ENCODE measurements around a stretch of chr21.

GRCh38 chr21:6111362-6111764 is 4410.0 kb upstream of the TPTE start:
- PRO-cap, 4 experiments = no peak in any of the 4 experiments
- RAMPAGE, long total RNA, 4 experiments = no peak in any of the 4 experiments

DNA sequence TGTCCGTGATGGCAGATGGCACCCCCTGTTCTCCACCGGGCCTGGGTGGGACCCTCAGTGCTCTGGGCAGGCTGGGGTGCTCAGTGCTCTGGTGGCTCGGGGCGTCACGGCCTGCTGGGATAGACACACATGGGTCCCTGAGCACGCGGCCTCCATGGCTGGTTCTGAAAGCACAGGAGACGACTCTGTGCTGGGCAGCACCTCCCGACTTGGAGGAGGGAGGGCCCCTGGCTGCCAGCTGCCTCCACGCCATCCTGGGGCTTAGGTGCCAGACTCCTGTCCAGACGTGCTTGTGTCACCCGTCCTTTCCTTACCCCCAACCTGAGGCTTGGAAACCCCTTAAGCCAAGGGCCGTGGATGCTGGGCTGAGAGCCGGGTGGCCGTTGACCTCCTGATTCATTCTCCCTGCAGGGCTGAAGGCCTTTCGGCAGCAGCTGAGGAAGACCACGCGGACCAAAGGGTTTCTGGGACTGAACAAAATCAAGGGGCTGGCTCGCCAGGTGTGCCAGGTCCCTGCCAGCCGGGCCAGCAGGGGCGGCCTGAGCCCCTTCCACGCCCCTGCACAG is 4401.2 kb upstream of the TPTE start:
- PRO-cap, 4 experiments = no peak in any of the 4 experiments
- RAMPAGE, long total RNA, 4 experiments = no peak in any of the 4 experiments

DNA sequence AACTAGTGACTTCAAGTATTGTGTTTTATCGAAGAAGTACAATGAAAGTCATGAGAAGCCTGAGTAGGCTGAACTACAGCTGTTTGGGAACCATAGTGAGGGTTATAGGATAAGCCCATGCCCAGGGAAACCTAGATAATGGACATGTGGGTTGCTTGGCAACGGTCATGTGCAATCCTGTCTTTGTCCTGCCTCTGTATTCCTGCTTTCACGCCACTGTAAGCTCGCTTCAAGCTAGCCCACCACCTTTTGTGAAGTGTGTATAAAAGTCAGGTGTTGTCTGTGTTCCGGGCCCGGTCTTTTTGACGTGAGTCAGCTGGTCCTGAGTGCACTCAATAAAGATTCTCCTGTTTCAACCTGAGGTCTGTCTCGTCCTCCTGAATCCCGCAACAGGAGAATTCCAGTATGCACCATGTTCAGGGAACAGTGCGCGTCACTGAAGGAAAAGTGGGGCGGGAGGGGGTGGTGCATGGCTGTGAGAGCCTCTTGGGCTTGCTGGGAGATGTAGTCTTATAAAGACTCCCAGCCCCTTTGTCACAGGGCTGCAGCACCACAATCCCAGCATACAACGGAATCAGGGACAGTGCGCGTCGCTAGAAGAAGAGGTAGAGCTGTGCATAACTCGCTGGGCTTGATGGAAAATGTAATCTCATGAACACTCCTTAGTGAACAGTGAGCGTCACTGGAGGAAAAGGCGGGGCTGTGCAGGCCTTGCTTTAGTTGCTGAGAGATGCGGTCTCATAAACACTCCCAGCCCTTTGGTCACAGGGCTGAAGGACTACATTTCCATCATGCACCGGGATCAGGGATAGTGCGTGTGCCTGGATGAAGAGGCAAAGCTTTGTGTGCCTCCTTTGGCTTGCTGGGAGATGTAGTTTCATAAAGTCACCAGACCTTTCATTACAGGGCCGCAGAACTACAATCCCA is 4152.2 kb upstream of the TPTE start:
- PRO-cap, 4 experiments = no peak in any of the 4 experiments
- RAMPAGE, long total RNA, 4 experiments = no peak in any of the 4 experiments

GRCh38 chr21:6369823-6370529 is 4151.4 kb upstream of the TPTE start:
- PRO-cap, 4 experiments = peak in 2 of 4 experiments; most common minus-strand start chr21:6369976 (in 1)
- RAMPAGE, long total RNA, 4 experiments = no peak in any of the 4 experiments

GRCh38 chr21:6468323-6468642 is 4053.1 kb upstream of the TPTE start:
- PRO-cap, 4 experiments = no peak in any of the 4 experiments
- RAMPAGE, long total RNA, 4 experiments = no peak in any of the 4 experiments

DNA sequence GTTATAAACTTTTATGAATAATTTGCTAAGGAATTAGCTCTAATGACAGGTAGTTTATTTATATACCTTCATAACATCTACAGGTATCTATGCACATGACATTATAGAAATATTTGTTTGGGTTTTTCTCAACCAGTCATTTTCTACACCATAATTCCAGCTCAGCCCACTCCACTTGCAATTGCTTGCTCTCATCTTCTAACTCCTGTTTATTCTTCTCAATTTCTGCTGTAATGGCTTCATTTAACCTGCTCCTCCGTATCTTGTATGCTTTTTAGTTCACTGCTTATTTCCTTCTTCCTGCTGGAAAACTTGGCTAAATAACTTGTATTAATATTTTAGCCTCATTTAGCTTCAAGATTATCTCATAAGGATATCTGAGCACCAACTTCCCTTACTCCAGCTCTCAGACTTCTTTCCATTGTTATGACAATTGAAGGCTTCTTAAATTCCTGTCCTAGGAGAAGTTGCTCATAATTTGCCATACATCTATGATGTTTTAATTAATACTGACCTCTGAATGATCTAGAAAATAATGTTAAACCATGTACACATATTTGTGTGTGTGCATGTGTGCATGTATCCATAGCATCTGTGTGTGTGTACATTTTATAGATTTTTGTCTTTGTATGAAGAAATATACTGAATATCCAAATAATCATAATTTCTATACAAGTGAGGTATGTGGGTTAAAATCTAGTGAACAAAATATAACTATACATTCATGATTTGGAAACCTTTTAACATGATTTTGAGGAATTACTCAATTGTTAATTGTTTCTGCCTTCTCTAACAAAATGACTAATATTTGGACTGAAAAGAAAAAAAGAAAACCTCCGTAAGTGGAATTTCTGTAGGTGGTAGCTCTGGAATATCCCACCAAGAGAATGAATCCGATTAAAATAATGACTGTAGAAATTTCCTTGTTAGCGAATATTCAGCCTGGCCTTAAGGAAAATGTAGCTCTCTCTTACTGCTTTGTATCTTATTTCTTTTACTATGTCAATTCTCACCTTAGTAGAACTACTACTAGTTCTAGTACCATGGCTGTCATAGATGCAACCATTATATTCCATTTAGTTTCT is 1524.3 kb upstream of the TPTE start:
- PRO-cap, 4 experiments = no peak in any of the 4 experiments
- RAMPAGE, long total RNA, 4 experiments = no peak in any of the 4 experiments

- PRO-cap, 4 experiments = no peak in any of the 4 experiments
- RAMPAGE, long total RNA, 4 experiments = no peak in any of the 4 experiments
These were observed 799.4 kb upstream of the TPTE start for GRCh38 chr21:9721980-9722393.

GRCh38 chr21:9767618-9768292 is 753.6 kb upstream of the TPTE start:
- PRO-cap, 4 experiments = no peak in any of the 4 experiments
- RAMPAGE, long total RNA, 4 experiments = no peak in any of the 4 experiments

GRCh38 chr21:10119223-10119839 is 402.1 kb upstream of the TPTE start:
- PRO-cap, 4 experiments = no peak in any of the 4 experiments
- RAMPAGE, long total RNA, 4 experiments = no peak in any of the 4 experiments

GRCh38 chr21:14076450-14077169 is 134.1 kb downstream of the LIPI start:
- PRO-cap, 4 experiments = no peak in any of the 4 experiments
- RAMPAGE, long total RNA, 4 experiments = no peak in any of the 4 experiments

DNA sequence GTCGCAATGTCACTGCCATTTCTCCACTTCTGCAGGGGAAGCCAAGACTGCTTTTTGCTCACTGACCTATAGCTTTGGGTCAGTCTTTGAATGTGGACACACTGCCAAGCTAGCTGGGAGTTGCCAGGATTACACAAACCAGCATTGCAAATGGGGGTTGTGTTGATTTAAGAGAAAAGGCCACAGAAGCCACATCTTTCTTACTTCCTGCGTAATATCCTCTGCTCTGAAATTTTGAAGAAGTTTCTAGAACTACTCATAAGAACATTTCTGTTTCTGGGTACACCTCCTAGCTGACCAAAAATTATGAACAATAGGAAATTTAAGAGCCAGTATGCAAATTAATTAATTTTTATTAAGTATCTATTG is 45.8 kb upstream of the SAMSN1 start:
- PRO-cap, 4 experiments = no peak in any of the 4 experiments
- RAMPAGE, long total RNA, 4 experiments = no peak in any of the 4 experiments

GRCh38 chr21:14602720-14603022 is 56.6 kb upstream of the SAMSN1 start:
- PRO-cap, 4 experiments = no peak in any of the 4 experiments
- RAMPAGE, long total RNA, 4 experiments = no peak in any of the 4 experiments

- PRO-cap, 4 experiments = no peak in any of the 4 experiments
- RAMPAGE, long total RNA, 4 experiments = no peak in any of the 4 experiments
These were observed 97.6 kb downstream of the NRIP1 start for GRCh38 chr21:14967115-14967783.

DNA sequence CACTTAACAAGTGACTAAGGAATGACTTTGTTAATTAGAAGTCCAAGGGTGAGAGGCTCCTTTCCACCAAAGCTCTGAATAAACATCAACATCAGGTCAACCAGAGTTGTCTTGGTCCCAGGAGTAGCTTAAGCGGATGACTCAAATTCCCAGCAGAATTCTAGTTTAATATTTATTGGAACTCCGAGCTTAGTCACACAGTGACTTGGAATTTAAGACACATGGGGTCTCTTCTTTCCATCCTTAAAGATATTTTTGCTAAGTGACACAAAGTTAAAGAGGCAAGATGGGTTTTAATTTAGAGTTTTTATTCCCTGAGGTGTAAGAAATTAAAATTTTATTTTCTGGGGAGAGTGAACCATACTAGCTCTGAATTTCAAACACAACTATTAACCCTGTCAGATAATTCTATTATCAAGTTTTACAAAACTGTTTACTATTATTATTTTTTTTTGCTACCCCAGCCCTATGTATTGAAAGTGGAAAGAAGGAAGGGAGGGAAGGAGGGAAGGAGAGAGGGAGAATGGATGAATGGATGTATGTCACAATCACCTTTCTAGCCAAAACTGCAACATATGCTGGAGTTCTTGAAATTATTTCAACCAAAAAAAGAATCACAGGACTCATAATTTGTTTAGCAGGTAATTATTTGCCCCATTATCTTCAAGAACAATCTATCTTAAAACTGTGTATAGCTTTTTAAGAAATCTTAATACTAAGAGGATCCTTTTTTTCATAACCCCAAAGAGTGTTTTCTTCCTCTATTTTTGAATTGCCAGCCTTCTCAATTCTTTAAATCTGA is 5.6 kb downstream of the NRIP1 start:
- PRO-cap, 4 experiments = no peak in any of the 4 experiments
- RAMPAGE, long total RNA, 4 experiments = no peak in any of the 4 experiments

GRCh38 chr21:15122211-15122698 is 57.5 kb upstream of the NRIP1 start:
- PRO-cap, 4 experiments = peak in 1 of 4 experiments; most common minus-strand start chr21:15122325 (in 1)
- RAMPAGE, long total RNA, 4 experiments = no peak in any of the 4 experiments

- PRO-cap, 4 experiments = no peak in any of the 4 experiments
- RAMPAGE, long total RNA, 4 experiments = no peak in any of the 4 experiments
These were observed 73.8 kb upstream of the NRIP1 start for GRCh38 chr21:15138426-15139161.

DNA sequence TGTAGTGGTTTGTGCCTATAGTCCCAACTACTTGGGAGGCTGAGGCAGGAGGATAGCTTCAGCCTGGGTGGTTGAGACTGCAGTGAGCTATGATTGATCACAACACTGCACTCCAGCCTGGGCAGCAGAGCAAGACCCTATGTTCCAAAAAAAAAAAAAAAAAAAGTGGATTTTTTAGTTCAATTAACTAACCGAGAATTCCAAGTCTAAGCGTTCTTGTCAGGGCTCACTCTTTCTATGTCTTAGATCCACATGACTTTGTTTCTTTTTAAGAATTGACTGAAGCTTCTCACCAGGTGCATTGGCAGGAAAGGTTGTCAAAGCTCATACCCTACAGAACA is 130.4 kb upstream of the NRIP1 start:
- PRO-cap, 4 experiments = no peak in any of the 4 experiments
- RAMPAGE, long total RNA, 4 experiments = no peak in any of the 4 experiments

DNA sequence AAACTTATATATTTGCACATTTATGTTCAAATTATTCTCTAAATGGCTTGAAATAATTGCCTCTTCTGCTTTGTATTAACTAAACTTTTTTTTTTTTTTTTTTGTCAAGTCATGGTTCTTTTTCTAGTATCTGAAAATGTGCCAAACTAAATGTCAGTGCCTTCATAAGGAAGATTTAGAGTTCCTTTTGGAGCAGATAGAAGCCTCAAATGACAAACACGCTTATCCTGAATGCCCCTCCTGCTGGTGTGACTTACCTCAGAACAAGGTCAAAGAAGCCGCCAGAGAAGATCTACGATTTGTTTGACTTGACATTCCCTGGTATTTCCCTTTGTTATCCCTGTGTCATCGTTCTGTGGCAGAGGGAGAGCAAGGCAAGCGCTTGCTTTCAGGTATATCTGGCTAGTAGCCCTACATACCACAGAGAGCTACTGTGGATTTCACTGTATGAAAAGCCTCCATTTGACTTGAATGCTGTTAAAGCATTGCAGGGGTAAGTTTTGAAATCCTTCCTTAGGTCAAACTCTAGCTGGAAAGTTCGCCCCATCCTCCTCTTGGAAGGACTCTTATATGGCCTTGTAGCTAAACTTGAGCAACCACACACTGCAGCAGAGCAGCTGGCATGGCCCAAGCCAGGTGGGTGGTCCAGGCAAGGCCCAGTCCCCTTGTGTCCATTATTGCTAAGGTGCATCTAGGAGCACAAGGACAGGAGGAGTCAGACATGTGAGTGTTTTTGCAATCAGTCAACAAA is 285.5 kb upstream of the USP25 start:
- PRO-cap, 4 experiments = no peak in any of the 4 experiments
- RAMPAGE, long total RNA, 4 experiments = start-site peak on the minus strand in 1 of 4 experiments, centred at position 499 of the sequence, 9 reads per replicate

DNA sequence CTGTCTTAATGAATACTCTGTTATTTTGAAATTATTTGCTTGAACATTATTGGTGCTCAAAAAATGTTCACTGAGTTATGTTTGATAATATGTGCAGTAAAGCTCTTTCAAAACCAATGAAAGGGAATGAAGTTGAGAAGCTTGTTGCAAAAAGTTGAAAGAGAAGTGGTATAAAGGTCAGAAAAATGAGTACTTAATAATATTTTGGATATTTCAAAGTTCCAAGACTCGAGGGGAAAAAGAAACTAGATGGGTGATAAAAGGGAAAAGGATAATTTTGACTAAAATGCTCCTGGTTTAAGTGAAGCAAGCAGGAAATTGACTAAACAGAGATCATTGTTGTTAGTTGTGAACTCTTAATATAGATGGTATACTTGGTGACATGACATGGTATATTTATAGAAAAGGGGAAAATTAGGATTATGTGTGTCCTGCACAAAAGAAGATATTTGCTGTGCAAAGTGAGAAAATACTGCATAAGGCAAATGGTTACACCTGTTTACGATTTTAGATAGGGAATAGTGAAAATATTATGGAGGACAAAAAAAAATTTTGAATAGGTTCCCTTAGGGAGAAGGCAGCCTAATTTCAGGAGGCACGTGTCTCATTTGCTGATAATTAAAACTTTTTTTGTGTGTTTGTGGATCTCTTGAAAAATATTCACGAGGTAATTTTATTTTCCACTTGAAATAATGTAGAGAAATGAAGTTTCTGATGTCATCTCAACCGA is 37.8 kb downstream of the USP25 start:
- PRO-cap, 4 experiments = no peak in any of the 4 experiments
- RAMPAGE, long total RNA, 4 experiments = no peak in any of the 4 experiments

- PRO-cap, 4 experiments = no peak in any of the 4 experiments
- RAMPAGE, long total RNA, 4 experiments = no peak in any of the 4 experiments
These were observed 61.6 kb downstream of the USP25 start for GRCh38 chr21:15791401-15791748.

Data from spleen (tissue), 7 donors.